Thyroid gland (tissue), 7 donors: ENCODE measurements around the genes PRL and GMNN.

- PRO-cap, 2 experiments = peak in 1 of 2 experiments; most common plus-strand start chr6:20402995 (in 1); most common minus-strand start chr6:20402906 (in 1)
- RAMPAGE, long total RNA, 5 experiments = no peak in any of the 5 experiments
Observed at GRCh38 chr6:20402692-20403228, 1.1 kb downstream of the E2F3 start.

GRCh38 chr6:20404438-20405148 lies 2.9 kb downstream of the E2F3 start:
- PRO-cap, 2 experiments = no peak in any of the 2 experiments
- RAMPAGE, long total RNA, 5 experiments = no peak in any of the 5 experiments

- PRO-cap, 2 experiments = no peak in any of the 2 experiments
- RAMPAGE, long total RNA, 5 experiments = no peak in any of the 5 experiments
Observed at GRCh38 chr6:20491036-20492409, 42.7 kb upstream of the CDKAL1 start.

GRCh38 chr6:21045175-21045771 lies 511.0 kb downstream of the CDKAL1 start:
- PRO-cap, 2 experiments = no peak in any of the 2 experiments
- RAMPAGE, long total RNA, 5 experiments = no peak in any of the 5 experiments

DNA sequence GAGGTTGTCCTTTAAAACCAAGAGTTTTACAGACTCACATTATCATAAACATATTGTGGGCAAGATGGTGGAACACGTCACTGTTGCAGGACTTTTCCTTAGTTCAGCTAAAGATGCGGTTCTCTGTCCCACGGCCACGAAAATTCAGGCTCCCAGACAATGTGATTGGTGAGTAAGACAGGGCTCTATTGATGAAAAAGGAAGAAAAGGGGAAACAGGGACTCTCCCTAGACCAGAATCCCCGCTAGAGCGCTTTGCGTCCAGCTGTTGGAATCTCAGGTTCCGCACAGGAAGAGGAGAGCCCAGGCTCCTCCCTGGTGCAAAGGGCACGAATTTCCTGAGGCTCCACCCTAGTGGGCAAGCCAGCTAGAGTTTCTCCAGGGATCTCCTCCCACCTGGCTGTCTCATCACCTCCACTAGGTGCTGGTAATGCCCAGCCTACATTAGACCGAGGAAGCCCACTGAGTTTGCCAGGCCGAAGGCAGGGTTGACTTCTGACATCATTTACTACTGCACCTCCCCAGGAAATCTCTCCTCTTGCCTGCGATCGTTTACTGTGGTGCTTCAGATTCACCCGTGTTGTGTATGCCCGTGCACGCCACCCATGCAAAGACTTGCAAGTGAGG lies 135.9 kb upstream of the SOX4 start:
- PRO-cap, 2 experiments = no peak in any of the 2 experiments
- RAMPAGE, long total RNA, 5 experiments = no peak in any of the 5 experiments

DNA sequence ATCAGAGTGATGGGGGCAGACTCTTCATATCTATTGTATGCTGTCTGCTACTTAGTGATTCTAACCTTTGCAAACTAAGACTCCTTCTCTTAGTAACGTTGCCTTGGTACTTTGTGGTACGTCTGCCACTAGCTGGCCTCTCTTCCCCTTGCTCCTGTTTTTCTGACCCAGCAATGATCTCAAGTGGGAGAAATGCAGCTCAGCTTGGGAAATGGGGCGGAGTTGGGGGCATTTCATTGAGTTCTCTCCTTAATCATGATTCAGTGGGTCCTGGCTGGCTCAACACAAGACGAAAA lies 55.4 kb upstream of the SOX4 start:
- PRO-cap, 2 experiments = no peak in any of the 2 experiments
- RAMPAGE, long total RNA, 5 experiments = no peak in any of the 5 experiments

DNA sequence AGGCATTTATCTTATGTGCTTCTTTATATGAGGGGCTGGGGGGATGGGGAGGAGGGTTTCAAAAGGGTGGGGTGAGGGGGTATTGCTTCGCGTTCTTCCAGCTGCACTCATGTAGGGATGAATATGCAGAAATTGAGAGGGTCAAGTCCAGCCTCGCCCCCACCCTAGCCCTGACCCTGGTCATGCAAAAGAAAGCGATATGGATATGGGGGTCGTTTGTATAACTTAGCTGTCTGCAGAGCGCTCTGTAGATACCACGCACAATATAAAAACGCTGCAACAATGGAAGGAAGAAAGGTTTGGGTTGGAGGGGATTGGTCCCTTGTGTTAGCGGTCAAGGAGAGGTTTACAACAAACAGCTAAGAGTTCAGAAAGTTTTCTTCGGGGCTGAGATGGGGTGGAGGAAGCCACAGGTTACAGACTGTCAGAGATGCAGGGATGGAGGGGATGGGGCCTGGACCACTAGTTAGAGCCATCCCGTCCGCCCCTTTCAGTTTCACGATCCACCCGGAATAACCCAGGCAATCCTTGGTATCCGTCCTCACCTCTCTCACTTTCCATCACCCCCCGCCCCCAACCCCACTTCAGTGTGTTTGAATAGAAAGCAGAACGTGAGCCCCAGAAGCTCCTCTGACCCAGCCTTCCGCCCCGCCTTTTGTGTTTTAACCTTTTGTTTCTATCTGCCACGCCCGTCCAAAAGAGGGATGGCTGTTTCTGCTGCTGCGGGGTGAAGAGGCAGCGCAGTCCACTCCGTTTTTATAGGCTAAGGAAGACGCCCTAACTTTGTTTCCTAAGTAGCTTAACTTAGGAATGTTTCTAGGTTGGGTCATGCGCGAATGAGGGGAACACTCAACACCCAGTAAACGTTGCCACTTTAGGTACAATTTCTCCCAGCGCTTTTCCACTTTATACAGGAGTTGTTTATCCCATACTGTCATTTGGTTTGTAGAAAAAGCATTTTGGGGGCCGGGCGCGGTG lies 73.6 kb downstream of the SOX4 start:
- PRO-cap, 2 experiments = no peak in any of the 2 experiments
- RAMPAGE, long total RNA, 5 experiments = no peak in any of the 5 experiments

DNA sequence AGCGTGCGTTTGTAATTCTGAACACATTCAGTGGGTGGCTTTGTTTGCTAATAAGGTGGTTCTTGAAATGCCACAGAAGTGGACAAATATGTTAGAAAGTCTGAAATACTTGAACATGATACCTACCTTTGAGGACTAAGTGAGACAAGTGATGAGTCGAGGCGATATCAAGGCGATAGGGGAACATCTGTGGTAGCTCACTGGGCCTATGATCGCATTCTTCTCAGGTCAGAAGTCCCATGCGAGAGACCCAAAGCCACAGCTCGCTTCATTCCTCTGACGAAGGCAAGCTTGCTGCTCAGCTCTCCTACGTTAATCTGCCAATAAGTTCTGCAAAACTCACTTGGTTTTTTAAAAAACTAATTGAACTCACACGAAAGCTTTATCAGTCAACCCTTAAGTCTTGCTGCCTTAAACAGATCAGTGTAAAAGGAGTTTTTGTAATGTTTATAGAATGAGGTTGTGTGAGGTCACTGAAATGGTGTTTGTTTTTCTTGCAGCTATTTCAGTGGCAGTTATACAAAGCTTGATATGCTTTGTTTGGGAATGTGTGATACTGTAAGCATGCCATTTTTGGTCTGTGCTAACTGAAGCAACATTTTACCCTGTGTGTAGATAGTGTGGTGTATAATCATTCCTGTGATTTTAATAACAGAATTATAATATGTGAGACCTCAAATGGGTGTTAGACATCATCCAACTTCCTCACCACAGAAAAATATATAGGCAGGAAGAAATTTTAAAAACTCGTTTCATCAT lies 160.1 kb downstream of the SOX4 start:
- PRO-cap, 2 experiments = peak in 1 of 2 experiments; most common minus-strand start position 278 of the sequence (in 1)
- RAMPAGE, long total RNA, 5 experiments = no peak in any of the 5 experiments

DNA sequence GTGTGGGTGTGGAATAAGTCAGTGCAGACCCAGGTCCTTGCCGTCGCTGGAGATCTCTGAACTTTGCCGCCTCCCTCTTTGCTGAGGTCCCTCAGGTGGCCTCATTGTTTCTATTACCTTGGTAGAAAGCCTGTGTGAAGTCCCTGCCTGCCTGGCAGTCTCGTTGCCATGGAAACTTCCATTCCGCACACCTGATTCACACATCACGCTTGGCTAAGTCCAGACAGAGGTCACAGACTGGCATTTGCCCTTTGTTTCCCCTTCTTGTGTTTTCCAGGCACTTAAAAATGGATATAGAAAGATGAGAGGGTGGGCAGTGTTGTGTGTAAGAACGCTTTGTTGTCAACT lies 260.6 kb downstream of the PRL start:
- PRO-cap, 2 experiments = peak in 2 of 2 experiments; most common minus-strand start position 58 of the sequence (in 1)
- RAMPAGE, long total RNA, 5 experiments = no peak in any of the 5 experiments

GRCh38 chr6:22149602-22150316 lies 147.1 kb downstream of the PRL start:
- PRO-cap, 2 experiments = no peak in any of the 2 experiments
- RAMPAGE, long total RNA, 5 experiments = no peak in any of the 5 experiments

DNA sequence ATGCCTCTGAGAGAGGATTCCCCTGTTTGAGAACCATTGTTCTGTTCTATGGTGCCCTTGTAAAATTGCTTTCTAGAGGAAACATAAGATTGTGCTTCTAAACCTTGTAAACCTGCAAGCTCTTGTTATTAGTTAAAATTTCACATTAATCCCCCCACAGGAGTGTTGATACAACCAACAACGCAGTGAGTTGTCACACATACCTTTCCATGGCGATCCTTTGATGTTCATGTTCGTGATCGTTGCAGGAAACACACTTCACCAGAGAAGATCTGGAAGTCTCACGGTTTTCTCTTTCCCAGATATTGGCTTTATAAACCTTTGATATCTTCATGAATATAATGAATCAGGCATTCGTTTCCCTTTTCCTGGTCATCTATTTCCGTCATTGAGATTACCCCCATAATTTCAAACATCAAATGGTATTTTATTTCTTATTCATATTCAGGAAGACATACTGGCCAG lies at the start of gene PRL:
TSS of gene PRL (minus strand) at position 285 of the 465 bp plus-strand sequence.
- PRO-cap, 2 experiments = no peak in any of the 2 experiments
- RAMPAGE, long total RNA, 5 experiments = no peak in any of the 5 experiments

DNA sequence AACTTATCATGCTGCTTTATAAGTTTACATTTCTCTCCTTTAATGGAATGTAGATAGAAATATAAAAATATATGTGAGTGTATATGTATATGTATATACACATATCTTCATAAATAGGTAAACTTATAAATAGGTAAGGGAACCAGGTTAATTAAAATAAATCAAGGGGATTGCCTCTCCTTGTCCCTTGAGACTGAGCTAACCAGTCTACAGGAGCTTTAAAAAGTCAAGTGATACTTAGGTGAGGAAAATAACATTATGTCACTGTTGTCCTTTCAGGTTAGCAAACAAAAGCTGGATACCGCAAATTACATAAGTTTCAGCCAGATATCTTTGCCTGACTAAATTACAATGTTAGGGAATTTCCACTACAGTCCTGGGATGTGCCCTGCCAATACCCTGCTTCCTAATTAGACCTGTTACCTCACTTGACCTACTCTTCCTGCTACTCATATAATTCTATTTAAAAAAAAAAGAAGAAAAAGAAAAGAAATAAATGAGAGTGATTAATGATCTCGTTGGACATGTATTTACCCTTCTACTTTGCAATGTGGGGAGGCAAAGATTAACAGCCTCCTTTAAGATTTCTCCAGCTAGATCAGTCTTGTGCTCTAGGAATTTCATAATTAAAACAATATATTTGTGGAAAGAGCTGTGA lies 318.8 kb downstream of the HDGFL1 start:
- PRO-cap, 2 experiments = peak in 2 of 2 experiments; most common minus-strand start position 195 of the sequence (in 2)
- RAMPAGE, long total RNA, 5 experiments = no peak in any of the 5 experiments

DNA sequence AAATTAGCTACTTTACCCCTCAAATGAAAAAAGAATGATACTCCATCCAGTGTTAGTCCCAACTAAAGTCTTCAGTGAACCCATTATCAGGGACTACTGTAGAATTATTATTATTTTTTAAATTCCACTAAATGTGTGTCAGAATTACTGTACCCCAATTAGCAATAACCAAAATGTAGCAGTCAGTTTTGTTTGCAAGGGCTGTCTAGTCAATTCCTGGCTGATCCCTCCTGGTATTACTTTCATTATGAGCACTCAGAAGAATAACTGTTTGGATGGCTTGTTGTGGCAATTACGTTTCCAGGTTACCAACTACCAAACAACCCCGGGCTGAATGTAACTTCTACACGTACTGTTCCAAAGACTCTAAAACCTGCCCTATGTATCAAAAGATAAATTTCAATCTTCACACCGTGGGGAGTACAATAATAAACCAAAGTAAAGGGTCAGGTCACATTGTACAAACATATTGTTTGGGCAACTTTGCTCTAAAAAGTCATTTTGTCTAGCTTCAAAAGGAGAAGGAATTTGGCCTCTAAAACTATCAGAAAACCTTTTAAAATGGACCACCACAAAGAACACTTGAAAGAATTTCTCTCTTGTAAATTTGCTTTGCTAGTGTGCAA lies 27.8 kb downstream of the DCDC2 start:
- PRO-cap, 2 experiments = peak in 1 of 2 experiments; most common minus-strand start position 249 of the sequence (in 1)
- RAMPAGE, long total RNA, 5 experiments = no peak in any of the 5 experiments

DNA sequence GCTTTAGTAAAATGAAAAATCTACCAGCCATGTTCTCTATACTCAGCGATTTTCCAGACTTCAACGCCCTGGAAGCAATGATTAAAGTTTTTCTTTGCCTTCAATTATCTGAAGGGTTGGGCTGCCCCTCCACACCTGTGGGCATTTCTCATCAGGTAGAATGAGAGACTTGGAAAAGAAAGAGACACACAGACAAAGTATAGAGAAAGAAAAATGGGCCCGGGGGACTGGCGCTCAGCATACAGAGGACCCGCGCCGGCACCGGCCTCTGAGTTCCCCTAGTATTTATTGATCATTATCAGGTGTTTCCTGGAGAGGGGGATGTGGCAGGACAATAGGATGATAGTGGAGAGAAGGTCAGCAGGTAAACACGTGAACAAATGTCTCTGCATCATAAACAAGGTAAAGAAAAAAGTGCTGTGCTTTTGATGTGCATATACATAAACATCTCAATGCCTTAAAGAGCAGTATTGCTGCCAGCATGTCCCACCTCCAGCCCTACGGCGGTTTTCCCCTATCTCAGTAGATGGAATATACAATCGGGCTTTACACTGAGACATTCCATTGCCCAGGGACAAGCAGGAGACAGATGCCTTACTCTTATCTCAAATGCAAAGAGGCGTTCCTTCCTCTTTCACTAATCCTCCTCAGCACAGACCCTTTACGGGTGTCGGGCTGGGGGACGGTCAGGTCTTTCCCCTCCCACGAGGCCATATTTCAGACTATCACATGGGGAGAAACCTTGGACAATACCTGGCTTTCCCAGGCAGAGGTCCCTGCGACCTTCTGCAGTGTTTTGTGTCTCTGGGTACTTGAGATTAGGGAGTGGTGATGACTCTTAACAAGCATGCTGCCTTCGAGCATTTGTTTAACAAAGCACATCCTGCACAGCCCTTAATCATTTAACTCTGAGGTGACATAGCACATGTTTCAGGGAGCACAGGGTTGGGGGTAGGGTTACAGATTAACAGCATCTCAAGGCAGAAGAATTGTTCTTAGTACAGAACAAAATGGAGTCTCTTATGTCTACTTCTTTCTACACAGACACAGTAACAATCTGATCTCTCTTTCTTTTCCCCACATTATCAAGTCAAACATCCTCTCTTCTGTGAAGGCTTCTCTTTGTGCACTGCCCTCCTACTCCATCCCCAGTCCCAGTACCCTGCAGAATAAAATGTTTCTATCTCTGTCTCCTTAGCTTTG lies 2.4 kb upstream of the MRS2 start:
- PRO-cap, 2 experiments = no peak in any of the 2 experiments
- RAMPAGE, long total RNA, 5 experiments = no peak in any of the 5 experiments

GRCh38 chr6:24668445-24669039 lies 1.7 kb downstream of the ACOT13 start:
- PRO-cap, 2 experiments = no peak in any of the 2 experiments
- RAMPAGE, long total RNA, 5 experiments = no peak in any of the 5 experiments

DNA sequence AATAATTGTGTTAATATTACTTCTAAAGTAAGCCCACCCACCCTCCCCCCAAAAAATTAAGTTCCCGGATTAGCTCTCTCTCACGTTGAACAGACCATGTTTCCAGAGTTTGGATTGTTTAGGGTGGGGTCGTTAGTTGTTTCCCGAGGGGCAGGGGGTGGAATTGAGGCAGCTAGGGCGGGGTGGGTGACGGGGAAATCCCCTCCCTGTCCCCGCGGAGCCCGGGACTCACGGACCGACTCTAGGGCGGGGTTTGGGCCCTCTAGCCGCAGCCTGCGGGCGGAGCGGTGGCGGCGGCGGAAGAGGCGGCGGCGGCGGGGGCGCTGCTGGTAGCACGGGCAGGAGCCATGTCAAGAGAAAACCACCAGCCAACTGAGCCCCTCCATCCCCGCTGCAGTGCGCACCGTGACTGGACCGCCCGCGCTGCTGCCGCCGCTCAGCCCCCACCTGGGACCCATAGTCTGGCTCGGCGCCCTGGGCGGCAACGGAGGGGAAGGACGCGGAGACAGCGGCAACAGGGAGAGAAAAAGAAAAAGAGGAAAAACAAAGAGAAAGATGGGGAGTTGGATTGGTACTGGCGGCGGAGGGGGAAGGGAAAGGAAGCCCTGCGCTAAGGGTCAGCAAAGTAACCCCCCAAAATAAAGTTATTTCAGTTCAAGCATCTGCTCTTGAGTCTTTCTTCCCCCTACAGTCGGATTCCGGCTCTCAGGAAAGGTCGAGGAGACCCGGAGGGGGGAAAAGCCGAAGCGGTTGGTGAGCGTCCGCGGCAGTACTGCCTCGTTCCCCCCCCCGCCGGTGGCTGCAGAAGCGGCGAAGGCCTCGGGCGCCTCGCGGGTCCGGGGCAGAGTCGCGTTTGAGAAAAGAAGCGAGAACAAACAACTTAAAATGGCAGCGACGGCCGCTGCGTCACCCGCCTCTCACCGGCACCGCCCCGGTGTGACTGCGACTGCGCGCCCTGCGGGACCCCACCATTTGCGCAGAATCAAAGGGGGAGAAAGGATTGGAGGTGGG lies 1.3 kb upstream of the C6orf62 start:
- PRO-cap, 2 experiments = peak in 2 of 2 experiments; most common plus-strand start position 271 of the sequence (in 2); most common minus-strand start position 411 of the sequence (in 2)
- RAMPAGE, long total RNA, 5 experiments = start-site peak on the plus strand in 2 of 5 experiments, centred at positions 292 to 307 of the sequence, 41 to 157 reads per replicate; start-site peak on the minus strand in 4 of 5 experiments, centred at positions 459 to 900 of the sequence, 28 to 322 reads per replicate

DNA sequence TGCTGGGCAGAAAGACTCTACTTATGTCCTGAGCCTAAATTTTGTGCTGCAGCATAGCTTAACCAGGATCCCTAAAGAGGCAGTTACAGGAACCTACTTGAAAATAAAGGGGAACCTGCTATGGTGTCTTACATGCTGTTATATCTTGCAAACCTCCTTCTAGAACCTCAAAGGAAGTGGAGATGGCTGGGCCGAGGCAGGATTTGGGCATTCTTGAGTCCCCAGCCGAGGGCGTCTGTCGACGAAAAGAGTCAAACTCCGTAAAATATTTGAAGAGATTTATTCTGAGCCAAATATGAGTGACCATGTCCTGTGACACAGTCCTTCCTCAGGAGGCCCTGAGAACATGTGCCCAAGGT lies 17.1 kb upstream of the GMNN start:
- PRO-cap, 2 experiments = no peak in any of the 2 experiments
- RAMPAGE, long total RNA, 5 experiments = no peak in any of the 5 experiments

- PRO-cap, 2 experiments = peak in 2 of 2 experiments; most common plus-strand start chr6:24775466 (in 2); most common minus-strand start chr6:24774841 (in 1)
- RAMPAGE, long total RNA, 5 experiments = start-site peak on the plus strand in 5 of 5 experiments, at chr6:24774937-24775006 at its widest, 24 to 242 reads per replicate
Observed at GRCh38 chr6:24774625-24775577, at the start of gene GMNN. Gene GMNN, plus strand, starts transcription at chr6:24774937.

- PRO-cap, 2 experiments = no peak in any of the 2 experiments
- RAMPAGE, long total RNA, 5 experiments = no peak in any of the 5 experiments
Observed at GRCh38 chr6:24834551-24835077, 35.9 kb upstream of the ARMH2 start.

GRCh38 chr6:24890960-24891521 lies 44.7 kb downstream of the RIPOR2 start:
- PRO-cap, 2 experiments = no peak in any of the 2 experiments
- RAMPAGE, long total RNA, 5 experiments = no peak in any of the 5 experiments